OVCAR3 (cell line): ENCODE measurements around the genes DENND2D and INKA2.

- RRBS: no CpG with 5 or more reads among the region's 5 CpGs
These were observed 10.2 kb upstream of the PROK1 start for GRCh38 chr1:110440667-110441257.

DNA sequence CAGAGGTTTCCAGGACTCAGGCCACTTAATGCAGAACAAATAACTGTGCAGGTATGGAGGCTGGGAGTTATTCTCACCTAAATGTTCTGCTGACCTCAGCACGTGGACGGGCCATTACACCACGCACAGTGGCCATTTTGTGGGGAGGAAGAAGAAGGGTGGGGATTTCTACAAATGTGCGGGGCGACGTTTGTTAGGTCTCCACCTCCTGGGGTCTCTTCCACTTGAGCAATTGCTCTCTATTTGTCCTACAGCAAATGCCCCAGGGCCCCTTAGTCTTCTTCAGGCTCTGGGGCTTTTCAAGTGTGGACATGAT lies 24.9 kb downstream of the PROK1 start:
- RRBS: no CpG with 5 or more reads among the region's 6 CpGs

DNA sequence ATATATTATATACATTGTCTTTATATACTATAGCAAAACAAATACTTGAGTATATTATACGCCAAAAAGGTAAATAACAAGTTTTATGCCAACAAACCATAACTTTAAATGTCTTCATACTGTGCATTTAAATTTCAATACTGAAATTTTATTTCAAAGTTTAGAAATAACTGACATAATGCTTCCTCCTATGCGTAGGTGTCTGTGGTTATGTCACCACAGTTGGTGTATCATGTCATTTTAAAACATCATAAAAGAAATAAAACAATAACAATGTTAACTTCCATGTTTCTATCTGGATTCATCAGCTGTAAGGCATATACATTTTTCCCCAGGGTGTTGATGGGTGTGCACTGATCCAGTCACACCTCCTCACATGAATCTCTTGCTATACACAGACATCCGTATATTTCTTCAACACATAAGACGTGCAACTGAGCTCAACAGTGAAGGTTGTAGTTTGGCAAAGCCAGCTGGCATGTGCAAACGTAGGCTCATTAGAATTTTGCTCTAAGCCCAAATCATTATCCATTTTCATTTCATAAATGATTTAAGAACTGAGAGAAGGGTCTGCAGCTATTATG lies 6.2 kb downstream of the KCNA3 start:
- RRBS: no CpG with 5 or more reads among the region's 5 CpGs

GRCh38 chr1:110786960-110787508 lies 85.9 kb upstream of the CD53 start:
- RRBS: no CpG with 5 or more reads among the region's 3 CpGs

- RRBS: no CpG with 5 or more reads among the region's 4 CpGs
These were observed 2.3 kb downstream of the CD53 start for GRCh38 chr1:110875012-110875843.

DNA sequence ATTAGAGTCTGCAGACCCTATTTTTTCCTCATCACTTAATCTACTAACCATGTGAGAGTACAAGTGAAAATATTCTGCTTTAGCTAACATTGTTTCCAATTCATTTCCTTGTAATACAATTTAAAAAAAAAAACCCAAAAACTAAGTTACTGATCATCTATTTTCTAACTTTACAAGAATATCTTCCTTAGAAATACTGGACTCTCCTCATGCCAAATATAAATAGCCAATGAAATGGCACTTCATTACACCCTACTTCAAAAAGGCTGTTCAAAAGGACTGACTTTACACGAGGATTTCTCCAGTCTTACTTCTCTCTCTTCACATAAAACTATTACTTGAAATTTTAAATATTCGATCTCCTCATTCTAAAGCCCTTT lies 938 bp downstream of the LRIF1 start:
- RRBS: no CpG with 5 or more reads among the region's 2 CpGs

GRCh38 chr1:111200464-111201039 lies at the start of gene DENND2D:
Gene DENND2D, minus strand, starts transcription at chr1:111200646.
- RRBS: 93% methylated on average over 1 of the region's 10 CpGs

DNA sequence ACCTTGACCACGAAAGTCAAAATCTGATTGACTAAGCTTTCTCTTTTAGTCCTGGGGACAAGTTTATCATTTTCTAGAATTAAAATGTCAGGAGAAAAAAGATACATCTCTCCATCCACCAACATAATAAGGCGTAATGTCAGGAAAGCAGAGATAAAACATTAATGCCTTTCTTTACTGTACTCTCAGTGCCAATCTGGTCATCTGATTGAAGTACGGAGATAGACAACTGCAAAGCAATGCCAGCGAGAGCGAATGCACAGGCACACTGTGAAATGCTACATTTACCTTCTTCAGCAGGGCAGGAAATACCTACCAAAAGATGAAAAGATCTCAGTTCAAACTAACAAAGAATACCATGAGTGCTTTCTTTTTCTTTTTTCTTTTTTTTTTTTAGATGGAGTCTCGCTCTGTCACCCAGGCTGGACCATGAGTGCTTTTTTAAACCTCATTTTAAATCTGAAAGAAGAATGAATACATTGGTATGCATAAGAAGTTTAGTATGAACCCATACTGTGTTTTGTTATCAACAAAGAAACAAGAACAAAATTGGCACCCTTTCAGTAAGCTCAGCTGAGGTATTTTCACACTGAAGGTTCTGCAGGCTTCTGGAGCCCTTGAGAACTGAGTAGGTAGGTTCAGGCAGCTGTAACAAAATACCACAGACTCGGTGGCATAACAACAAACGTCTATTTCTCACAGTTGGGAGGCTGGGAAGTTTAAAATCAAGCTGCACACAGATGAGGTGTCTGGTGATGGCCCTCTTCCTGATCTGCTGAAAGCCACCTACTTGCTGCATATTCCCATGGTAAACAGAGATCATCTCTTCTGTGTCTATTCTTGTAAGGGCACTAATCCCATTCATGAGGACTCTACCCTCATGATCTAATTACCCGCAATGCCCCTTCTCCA lies 1.7 kb upstream of the CHI3L2 start:
- RRBS: no CpG with 5 or more reads among the region's 9 CpGs

DNA sequence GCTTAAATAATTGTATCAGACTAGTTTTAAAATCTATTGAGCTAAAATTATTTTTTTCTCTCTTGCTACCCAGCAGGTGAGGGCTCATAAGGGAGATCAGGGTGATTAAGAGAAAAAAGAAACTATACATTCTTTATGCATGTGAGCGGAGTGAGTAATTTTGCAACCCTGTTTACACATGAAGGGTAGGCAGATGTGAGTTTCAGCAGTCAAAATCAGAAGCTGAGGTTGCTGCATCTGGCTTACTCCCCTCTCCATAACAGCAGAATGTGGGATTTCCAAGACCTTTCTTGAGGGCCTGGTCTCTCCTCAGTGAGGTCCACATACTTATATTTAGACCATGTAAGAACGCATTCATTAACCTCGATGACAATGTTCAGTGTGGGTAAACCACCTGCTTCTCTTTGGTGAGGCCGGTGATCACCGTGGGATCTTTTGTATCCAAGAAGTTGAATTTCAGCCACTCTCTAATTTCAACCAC lies 18.8 kb upstream of the RAP1A start:
- RRBS: no CpG with 5 or more reads among the region's 5 CpGs

GRCh38 chr1:111739324-111740085 lies at the start of gene INKA2:
Gene INKA2, minus strand, starts transcription at chr1:111739395.
- RRBS: 4% methylated on average over 19 of the region's 57 CpGs

GRCh38 chr1:111948553-111948960 lies 40.9 kb downstream of the KCND3 start:
- RRBS: no CpG with 5 or more reads among the region's 2 CpGs

DNA sequence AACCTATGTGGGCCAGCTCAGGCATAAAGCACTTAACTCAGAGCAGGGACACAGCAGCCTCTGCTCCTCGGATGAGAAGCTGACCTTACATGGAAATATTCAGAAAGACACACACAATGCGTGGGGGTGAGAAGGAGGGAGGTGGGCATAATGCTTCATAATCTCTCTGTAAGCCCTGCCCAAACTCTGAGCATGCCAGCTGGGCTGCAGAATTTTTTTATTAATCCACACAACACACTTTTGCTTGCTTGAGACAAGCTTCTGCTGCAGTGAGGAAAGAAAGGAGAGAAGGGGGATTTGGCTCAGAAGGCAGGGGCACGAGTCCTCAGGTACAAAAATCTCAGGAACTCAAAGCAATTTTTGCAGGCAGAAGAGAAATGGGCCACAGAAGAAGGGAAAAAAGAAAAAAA lies 21.5 kb downstream of the KCND3 start:
- RRBS: no CpG with 5 or more reads among the region's 3 CpGs

DNA sequence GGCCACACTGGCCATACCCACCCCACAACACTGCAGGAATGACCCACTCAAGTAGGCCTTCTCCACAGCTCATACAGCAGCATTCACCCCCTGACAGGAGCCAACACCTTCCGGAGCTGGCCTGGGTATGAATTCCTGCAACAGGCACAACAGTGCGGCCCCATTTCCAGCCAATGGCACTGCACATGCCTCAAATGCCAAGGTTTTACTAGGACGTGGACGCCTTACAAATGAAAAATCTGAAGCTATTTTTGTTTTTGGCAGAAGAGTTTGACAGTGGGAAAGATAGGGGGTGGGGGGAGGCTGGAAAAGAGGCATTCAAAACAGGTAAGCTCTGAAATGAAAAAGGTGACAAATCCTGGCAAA lies 1.9 kb downstream of the KCND3 start:
- RRBS: no CpG with 5 or more reads among the region's 4 CpGs

GRCh38 chr1:111987927-111988463 lies 1.5 kb downstream of the KCND3 start:
- RRBS: no CpG with 5 or more reads among the region's 3 CpGs

GRCh38 chr1:112333827-112334563 lies 62.0 kb upstream of the CTTNBP2NL start:
- RRBS: no CpG with 5 or more reads among the region's 10 CpGs

- RRBS: no CpG with 5 or more reads among the region's 3 CpGs
These were observed 54.4 kb upstream of the WNT2B start for GRCh38 chr1:112454295-112454771.

DNA sequence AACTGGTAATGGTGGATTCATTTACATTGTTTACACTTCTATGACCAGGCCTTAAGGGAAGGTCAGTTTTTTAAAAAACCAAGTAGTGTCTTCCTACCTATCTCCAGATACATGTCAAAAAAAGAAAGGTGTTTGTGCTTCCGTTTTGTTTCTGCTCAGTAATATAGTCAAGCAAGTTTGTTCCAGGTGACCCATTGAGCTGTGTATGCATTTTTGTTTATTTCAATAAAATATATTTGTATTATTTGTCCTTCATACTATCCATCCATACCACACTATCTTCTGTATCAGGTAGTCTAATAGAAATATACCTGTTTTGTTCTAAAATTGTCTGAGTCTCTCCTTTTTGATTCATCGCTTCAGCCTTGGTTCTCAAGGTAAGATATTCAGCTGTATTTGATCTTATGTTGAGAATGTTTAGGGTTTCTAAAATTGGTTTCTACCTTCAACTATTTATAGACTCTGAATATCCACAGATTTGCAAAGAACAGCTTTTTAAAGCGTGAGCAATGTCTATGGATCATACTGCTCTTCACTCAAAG lies 3.1 kb upstream of the MOV10 start:
- RRBS: no CpG with 5 or more reads among the region's 3 CpGs

- RRBS: no CpG with 5 or more reads among the region's 25 CpGs
These were observed 8.2 kb downstream of the RHOC start for GRCh38 chr1:112698292-112699610.

DNA sequence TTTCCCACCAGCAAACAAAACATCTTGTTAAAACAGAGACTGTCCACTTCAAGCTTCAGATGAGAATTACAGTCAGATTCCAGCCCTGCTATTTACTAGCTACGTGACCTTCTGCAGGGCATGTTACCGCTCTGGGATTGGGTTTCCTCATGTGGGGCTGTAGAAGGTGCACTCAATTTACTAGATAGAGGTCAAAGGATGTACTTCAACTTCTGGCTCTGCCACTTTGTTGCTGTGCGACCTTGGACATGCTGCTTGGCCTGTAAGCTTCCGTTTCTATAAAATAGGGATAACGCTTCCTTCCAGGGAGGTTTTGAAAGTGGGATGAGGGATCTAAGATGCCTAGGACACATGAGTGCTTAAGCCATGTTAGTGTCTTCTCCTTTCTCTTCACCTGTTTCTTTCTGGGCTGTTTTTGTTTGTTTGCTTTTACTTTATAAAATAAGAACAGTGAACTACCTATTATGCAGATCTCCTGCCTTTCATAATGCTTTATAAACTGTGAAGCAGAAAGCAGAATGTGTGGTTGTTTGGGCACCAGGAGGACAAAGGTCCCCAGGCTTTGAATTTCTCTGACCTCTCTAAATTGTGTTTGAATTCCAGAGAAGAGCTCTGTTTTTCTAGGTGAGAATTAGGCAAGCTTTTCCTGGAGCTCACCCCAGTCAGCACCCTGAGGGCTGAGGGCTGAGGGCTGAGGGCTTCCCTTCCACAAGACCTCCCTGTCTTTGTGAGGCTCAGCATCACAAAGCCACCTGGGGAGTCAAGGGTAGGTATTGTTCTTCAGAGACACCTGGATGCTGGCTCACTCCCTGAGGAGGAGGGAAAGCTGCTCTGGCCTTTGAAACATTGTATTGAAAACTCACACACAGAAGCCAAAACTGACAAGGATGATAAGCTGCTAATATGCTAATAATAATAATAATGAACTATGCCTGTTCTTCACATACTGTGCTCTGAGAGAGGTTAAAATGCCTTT lies 45.7 kb upstream of the LRIG2 start:
- RRBS: no CpG with 5 or more reads among the region's 5 CpGs